Cardiac atrium fibroblast (primary cell): ENCODE measurements around a stretch of chr21.

- RAMPAGE, long total RNA, result no peak
Measured at GRCh38 chr21:34992151-34992446, 57.0 kb downstream of the RUNX1 start.

- RAMPAGE, long total RNA, result no peak
Measured at GRCh38 chr21:35046099-35046664, 2.9 kb downstream of the RUNX1 start.

- RAMPAGE, long total RNA, result no peak
Measured at GRCh38 chr21:35050402-35050873, 1.3 kb upstream of the RUNX1 start.

DNA sequence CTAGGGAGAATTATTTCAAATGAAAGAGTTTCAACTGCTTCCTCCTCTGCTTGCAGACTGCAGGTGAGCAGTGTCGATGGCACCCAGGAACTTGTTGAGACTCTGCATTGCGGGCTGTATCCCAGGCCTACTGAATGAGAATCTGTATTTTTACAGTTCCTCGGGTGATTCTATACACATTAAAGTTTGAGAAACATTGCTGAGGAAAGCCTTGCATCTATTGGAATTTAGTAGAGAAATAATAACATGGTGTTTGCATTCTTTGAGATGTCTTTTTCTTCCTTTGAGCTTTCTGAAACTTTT, 3.8 kb upstream of the RUNX1 start:
- RAMPAGE, long total RNA, result no peak

DNA sequence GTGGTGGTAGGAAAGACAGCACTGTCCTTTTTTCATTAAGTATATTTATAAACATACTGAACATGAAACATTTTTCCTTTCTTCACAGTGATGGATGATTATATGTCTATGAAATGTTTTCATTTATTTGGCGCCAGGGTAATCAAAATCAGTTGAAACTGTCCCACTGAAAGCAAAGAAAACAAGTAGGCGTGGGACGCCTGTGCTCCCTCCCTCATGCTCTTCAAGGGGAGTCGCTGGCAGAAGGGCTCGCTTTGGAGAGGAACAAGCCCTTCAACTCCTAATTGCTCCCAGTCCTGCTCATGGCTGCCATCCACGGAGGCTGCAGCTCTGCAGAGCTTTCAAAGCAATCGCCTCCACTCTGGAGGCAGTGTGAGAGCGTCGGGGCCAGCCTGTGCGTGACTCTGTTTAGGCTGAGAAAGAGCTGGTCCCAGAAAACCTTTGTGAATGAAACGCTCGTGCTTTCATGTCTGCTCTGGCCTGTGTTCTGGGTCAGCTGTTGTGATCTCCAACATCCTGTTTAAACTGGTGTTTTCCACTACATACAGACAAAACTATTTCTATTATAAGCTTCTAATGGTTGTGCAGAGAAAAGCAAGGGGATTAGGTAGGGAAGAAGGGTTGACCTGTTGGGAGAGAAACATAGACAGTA, 23.8 kb upstream of the RUNX1 start:
- RAMPAGE, long total RNA, result no peak

GRCh38 chr21:35528471-35529180, 479.5 kb upstream of the RUNX1 start:
- RAMPAGE, long total RNA, result no peak

DNA sequence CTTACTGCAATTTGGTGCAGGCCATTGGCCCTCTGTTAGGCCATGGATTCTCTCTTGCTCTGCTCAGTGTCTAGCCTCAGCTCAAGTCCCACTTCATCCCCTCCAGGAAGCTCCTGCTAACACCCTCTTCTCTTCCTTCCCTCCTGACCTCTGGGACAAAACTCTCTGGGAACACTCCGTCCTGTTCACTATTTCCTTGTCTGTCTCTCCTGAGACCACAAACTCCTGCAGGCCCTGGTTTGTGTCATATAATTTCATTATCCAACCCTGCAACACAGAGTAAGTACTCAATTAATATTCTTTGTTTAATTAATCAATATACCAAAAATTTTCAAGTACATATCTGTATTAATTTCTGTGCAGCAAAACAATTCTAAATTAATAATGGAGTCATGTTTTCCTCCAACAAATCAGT, 245.4 kb downstream of the SETD4 start:
- RAMPAGE, long total RNA, result no peak

DNA sequence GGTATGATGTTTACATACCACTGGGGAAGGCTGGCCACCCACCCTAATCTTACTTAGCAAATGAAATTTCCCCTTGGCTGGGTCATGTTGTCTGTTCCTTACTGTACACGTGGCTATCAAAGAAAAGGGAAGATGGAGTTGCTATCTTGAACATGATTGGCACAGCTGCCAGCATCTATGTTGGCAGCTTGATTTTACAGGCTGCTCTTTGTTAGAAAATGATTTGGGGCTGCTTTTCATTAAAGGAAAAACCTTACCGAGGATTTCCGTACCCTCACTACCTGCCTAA, 96.3 kb downstream of the SETD4 start:
- RAMPAGE, long total RNA, result no peak

GRCh38 chr21:36112620-36113507, 22.0 kb upstream of the CBR3 start:
- RAMPAGE, long total RNA, result no peak

- RAMPAGE, long total RNA, result no peak
Measured at GRCh38 chr21:36132529-36133295, 2.2 kb upstream of the CBR3 start.

- RAMPAGE, long total RNA, result no peak
Measured at GRCh38 chr21:36187066-36187534, 30.5 kb downstream of the DOP1B start.

GRCh38 chr21:36347443-36348114, 27.6 kb downstream of the MORC3 start:
- RAMPAGE, long total RNA, result no peak

- RAMPAGE, long total RNA, result no peak
Measured at GRCh38 chr21:36377298-36378303, 7.6 kb upstream of the CHAF1B start.

- RAMPAGE, long total RNA, result no peak
Measured at GRCh38 chr21:36718933-36719568, 20.1 kb downstream of the SIM2 start.

DNA sequence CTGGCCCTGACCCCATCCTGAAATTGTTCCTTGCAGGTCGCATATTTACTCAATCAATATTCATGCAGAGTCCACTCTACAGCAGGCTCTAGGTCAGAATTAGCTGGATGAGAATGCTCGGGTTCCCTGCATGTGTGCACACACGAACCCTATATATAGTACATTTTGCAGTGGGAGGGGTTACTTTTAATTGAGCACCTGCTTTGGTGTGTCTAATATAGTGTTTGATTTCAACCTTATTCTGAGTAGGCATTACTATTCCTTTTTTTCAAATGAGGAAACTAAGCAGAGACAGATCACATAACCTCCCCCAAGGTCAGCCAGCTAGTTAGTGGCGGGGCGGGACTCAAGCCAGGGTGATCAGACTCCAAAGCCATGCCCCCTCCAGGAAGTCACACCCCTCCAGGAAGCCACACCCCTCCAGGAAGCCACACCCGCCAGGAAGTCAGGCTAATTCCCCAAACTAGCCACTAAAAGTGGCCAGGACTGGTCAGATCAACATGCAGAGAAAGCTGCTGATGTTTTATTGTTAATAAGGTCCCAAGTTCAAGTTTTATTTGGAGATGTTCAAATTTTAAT, 106.4 kb downstream of the HLCS start:
- RAMPAGE, long total RNA, result no peak

DNA sequence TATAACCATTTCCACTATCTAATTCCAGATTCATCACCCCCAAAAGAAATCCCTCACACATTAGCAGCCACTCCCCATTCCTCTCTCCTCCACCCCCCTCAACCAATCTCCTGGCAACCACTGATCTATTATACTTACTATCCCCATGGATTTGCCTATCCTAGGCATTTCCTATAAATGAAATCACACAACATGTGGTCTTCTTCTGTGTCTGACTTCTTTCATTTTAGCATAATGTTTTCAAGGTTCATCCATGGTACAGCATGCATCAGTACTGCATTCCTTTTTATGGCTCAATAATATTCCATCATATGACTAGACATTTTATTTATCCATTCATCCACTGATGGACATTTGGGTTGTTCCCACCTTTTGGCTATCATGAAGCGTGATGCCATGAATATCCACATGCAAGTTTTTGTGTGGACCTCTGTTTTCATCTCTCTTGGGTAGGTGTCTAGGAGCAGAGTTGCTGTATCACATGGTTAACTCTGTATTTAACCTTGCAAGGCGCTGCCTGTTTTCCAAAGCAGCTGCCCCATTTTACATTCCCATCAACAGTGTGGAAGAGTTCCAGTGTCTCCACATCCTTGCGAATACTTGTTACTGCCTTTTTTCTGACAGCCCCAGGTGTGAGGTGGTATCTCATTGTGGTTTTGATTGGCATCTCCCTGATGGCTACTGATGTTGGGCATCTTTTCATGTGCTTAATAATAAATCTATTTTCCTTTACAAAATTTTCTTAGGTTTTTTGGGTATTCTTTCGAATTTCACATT, 104.4 kb downstream of the HLCS start:
- RAMPAGE, long total RNA, result no peak

DNA sequence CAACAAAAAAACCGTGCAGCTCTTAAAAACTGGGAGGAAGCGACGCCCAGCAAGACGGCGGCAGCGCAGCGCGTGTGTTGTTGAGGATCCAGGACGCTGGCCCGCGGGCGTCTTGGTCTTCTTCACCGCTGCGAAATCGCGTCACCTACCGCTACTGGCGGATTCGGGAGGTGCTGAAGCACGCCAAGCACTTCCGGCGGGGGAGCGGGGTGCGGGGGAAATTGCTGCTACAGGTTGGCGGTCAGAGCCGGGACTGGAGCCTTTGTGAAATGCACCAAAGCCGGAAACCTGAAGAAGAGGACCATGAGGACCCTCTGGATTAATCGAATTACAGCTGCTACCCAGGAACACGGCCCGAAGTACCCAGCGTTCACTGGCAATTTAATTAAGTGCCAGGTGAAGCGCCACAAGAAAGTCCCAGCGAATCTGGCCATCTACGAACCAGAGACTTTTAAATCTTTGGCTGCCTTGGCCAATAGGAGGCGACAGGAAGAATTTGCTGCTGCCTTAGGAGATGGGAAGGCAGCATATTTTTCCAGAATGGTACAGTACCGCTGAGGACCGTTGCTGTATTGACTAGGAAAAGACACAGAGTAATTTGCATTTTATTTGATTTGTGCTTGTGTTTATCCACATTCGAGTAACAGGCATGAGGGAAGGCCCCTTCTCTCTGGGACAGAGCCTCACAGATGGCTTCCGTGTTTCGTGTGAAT, 11.8 kb upstream of the RIPPLY3 start:
- RAMPAGE, long total RNA, result no peak

- RAMPAGE, long total RNA, result no peak
Measured at GRCh38 chr21:37071954-37072949, 619 bp downstream of the PIGP start.

- RAMPAGE, long total RNA, result no peak
Measured at GRCh38 chr21:37074548-37075523, 1.8 kb downstream of the TTC3 start.

DNA sequence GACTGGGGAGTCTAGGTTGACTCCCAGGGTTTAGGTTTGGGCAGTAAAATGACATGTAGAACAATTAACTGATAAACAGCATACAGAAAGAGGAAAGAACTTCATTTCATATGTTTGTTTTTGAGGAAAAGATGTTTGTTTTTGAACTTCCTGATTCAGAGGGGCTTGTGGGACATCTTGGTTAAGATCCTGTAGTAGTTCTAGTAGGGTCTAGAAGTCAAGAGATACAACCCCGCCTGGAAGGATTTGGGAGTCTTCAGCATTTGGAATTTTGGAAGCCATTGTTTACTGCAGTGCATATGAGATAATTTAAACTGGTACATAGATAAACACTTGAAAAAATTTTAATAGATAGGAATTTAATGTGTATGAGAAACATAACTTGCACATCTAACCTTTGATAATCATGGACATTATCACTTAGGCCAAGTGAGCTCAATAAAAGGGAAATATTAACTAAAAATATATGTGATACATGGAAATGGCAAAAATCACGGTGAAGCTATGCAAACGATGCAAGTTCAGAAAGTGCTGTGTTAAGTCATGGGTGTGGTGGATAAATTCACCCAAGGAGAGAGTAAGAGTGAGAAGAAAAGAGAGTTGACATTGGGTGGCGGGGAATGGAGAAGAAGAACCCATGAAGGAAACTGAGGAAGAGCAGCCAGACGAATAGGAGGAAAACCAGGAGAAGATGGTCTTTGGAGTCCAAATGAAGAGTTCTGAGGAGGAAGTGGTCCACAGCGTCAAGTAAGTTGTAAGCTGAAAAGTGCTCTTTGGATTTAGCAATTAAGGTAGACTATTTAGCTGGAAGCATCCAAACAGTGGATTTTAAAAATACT, 10.8 kb downstream of the TTC3 start:
- RAMPAGE, long total RNA, result no peak